Subcutaneous preadipocyte (primary cell): ENCODE data around the gene ABCA12.

GRCh38 chr2:210181293-210182232 is 10.4 kb upstream of the KANSL1L start:
- CAGE, long polyA plus RNA: no peak

DNA sequence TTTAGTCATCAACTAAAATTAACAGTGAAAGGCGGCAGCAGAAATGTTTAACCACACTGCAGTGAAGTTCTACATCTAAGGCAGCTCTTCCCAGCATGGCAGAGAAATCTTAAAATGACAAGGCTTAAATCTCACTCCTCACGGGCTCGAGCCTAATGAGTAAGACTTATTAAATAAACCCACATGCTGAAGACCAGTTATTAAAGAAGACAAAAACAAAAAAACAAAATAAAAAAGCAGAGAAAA is 19.2 kb upstream of the KANSL1L start:
- CAGE, long polyA plus RNA: no peak

GRCh38 chr2:210253272-210253617 is 28.0 kb upstream of the ACADL start:
- CAGE, long polyA plus RNA: no peak

- CAGE, long polyA plus RNA: no peak
Observed at GRCh38 chr2:210548589-210549476, 7.6 kb upstream of the CPS1 start.

DNA sequence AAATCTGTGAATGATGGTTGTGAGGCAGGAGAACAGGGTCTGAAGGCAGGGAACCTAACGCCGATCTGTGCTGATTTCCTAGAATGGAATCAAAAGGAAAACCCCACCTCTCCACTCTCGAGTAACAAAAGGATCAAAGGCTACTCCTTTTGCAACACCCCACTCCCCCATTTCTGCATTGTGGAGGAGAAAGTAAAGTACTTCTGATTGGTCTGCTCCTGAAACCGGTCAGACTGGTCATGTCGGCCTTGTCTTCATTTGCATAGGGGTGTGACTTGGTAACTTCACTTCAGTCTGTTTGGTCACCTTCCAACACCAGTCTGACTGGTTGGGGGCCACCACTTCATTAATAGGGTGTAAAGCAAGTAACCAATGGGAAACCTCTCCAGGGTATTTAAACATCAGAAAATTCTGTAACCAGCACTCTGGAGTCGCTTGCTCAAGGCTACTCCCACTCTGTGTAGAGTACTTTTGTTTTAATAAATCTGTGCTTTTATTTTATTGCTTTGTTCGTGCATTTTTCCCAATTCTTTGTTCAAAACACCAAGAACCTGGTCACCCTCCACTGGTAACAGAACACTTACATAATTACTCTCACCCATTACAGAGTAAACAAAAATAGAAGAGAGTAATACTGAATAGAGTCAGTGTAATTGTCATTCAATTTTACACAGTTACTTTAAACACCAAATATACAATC is 771.8 kb downstream of the ERBB4 start:
- CAGE, long polyA plus RNA: no peak

- CAGE, long polyA plus RNA: no peak
Observed at GRCh38 chr2:213122632-213123203, 28.7 kb downstream of the IKZF2 start.

GRCh38 chr2:213153553-213153840 is 2.1 kb upstream of the IKZF2 start:
- CAGE, long polyA plus RNA: no peak

GRCh38 chr2:213188072-213188634 is 36.7 kb upstream of the IKZF2 start:
- CAGE, long polyA plus RNA: no peak

- CAGE, long polyA plus RNA: no peak
Observed at GRCh38 chr2:214328758-214329413, 82.0 kb upstream of the VWC2L start.

DNA sequence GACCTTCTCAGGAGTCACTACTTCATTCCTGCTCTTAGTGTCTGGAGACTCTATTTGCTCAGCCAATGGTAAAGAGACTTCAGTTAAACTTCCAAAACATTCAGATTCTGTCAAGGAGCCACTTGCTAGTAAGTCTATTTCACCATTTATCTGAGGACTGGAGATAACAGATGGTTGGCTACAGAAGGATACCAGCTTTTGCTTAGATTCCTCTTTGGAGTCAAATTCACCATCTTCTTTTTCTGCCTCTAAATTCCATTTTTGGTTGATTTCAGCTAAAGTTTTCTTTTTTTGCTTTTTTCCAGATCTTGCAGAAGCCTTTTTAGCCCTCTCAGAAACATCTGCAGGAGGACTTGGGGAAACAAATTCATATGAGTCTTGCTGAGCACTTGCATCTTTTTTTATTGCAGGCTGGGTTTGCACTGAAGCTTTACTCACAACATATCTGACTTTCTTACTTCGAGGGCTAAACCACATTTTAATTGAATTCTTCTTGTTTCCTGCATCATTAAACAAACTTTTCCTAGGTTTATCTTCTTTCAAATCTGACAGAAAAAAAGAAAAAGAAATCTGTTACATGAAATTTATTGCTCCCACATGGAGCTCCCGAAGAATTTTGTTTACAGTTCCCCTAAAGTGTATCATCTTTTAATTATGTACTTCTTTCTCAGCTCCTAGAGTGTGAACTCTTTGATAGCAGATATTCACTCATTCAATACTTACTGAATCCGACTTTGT is 28.3 kb downstream of the BARD1 start:
- CAGE, long polyA plus RNA: no peak

DNA sequence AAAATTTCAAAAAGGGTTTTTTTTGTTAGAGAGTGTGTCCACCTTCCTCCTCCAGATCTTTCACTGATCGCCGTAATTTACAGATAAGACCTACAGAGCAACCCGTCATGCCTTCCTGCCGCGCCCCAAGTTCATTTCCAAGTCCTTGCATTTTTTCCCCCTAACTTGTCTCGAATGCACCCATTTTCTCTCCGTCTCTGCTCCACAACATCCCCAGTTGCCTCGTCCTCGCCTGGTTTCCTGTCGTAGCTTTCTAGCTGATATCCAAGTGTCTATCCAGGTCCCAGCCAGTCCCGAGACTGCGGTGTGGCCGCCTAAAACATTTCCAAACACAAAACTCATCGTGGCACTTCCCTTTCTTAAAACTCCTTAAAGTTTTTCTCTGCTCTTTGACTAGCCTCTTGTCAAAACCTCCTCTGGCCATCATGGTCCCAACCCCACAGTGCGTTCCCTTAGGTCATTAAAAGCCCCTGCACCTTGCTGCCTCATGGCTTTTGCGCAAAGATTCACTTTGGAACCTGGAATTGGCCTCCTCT is 1.2 kb upstream of the BARD1 start:
- CAGE, long polyA plus RNA: no peak

GRCh38 chr2:215137647-215138829 is at the start of gene ABCA12:
Gene ABCA12 (minus strand): TSS chr2:215138626.
- CAGE, long polyA plus RNA: no peak

- CAGE, long polyA plus RNA: no peak
Observed at GRCh38 chr2:215378824-215379804, 56.8 kb downstream of the FN1 start.

DNA sequence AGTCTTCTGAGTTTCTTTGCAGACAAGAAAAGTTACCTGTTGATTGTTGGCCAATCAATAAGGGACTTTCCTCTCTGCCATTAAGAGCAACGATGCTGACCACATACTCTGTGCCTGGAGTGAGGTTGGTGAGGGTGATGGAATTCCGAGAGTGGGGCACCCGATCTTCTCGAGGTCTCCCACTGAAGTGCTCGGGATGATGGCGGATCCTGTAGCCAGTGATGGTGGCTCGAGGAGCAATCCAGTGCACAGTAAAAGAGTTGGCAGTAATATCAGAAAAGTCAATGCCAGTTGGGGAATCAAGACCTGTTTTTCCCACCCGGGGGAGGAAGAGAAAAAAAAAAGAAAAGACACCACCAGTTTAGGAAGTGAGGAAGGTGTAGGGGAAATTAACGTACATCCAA is 49.2 kb downstream of the FN1 start:
- CAGE, long polyA plus RNA: no peak

GRCh38 chr2:215407976-215408661 is 27.7 kb downstream of the FN1 start:
- CAGE, long polyA plus RNA: no peak

- CAGE, long polyA plus RNA: no peak
Observed at GRCh38 chr2:215414647-215415200, 21.1 kb downstream of the FN1 start.

GRCh38 chr2:215423149-215423989 is 12.5 kb downstream of the FN1 start:
- CAGE, long polyA plus RNA: no peak

DNA sequence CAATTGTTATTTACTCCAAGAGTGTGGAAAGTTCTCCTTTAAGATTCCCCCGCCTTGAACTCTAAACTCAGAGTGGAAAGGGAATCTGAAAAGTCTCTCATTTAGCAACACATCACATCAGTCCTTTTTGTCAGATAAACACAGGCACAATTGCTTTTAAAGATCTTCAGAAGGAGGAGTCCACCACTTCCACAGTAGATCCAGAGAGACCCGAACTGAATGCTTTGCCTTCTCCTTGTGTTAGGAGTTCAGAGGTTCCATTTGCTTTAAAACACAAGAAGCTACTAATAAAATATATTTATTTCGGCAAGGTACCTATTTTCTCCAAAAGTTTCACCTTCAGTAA is 1.3 kb upstream of the FN1 start:
- CAGE, long polyA plus RNA: no peak

GRCh38 chr2:215439033-215439232 is 3.1 kb upstream of the FN1 start:
- CAGE, long polyA plus RNA: no peak

- CAGE, long polyA plus RNA: no peak
Observed at GRCh38 chr2:215620079-215620509, 184.2 kb upstream of the FN1 start.